Measurements from ENCODE around the genes ZNF518B, BOD1L1 and FAM200B.

- PRO-cap: no peak
Observed at GRCh38 chr4:10123250-10124029, 6.8 kb upstream of the WDR1 start.

DNA sequence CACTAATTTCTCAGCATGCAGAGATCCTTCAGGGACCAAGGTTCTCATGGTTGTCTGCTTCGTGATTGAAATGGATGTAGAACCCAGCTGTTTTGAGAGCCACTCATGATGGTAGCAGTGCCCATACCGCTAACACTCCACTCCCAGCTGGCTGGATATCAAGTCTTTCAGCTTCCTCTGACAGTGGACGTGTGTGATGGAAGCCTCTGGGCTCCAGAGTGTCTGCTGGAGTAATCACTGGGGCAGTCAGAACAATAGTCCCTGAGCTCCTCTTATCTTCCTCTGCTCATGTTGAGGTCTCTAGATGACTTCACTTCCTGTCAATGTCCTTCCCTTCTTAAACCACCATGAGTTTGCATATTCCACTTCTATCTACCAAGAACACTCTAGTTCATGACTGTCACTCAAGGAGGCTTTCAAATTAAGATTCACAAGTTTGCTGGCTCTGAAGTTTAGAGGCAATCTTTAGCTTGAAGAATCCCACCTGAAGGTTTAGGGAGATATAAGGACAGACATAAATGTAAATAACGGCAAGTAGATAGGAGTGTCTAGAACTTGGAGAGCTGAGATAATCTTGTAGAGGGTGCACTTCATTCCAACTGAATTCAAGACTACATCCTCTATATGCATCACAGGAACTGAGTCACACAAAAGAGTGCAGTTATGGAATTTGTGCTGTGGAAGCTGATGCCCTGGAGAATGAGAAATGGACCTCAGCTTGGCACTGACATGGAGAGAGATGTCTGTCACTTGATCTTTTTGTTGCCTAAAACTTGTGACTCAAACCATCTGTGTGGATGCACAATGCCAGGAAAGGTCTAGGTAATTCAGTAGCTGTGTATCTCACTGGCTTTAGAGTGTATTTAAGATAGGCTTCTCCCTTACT, 64.6 kb upstream of the WDR1 start:
- PRO-cap: no peak

DNA sequence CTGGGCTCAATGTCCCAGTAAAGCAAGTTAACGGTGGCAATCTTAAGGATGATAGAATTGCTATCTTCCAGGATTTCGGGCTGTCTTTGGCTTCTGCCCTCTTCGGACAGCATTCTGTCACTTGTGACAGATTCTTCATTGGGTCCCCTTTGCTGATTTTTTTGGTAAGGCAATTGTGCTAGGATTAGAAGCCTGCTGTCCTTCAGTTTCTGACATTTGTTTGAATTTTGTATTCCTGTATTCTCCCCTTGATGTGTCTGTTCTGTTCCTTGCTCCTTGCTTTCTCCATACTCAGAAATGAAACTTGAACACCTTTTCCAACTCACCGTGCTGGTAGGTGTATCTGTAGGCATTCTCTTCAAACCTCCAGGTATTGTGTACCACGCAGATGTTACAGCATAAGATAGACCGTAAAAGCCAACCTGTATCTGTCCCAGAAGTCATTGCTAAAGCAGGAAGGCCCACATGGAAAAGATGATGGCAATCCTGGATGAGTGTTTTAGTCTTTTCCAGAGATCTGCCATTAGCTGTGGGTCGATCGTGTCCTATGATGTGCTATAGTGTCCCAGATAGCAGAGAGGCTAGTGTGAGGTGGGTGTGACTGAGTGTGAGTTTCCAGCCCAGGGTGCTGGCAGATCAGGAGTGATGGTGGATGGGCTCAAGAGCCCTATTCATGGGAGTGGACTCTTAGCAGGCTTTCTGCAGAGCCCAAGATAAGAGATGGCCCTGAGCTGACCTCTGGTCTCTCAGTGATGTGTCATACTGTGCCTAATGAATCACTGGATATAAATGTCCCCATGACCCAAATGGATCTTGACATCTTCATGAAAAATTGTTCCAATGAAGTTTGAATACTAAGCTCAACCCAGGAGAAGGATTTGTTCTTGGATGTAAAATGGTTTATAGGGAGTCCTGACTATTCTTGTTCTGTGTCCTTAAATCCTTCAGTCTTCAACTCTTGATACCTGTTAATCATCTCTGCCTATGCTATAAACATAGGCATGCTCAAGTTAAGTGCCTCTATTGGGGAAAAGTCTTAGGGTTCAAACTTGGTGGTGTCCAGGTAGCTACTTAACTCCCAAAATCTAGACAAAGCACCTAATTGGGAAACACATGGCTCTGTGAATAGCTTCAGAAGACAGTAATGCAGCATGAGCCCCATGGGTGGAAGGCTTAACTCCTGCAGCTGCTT, 69.1 kb upstream of the WDR1 start:
- PRO-cap: no peak

GRCh38 chr4:10453798-10455257, 2.9 kb downstream of the ZNF518B start:
- PRO-cap: no peak

DNA sequence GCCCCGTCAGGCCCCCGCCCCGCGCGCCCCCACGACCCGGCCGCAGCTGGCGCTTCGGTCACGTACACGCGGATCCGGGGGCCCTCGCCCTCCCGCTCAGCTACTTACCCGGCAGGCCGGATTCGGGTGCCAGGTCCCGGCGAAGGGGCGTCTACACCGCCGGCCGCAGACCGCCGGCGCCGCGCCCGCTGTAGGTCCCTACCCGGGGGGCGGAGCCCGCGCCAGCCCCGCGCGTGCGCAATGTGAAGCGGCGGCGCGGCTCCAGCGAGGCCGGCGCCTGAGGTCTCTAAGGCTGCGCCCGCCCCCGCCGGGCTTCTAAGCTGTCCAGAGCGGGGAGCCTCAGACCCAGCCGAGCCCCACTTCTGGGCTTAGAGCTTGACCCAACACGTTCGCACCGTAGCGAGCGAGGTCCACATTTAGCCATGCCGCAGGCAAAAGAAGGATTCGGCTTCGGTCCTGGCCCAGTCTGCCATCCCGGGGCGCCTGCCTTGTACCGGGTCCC, at the start of gene ZNF518B:
ZNF518B (minus strand) TSS at position 218 of the 502 bp plus-strand sequence.
- PRO-cap: bidirectional peak, plus-strand start at position 240 of the sequence, minus-strand start at position 200 of the sequence

DNA sequence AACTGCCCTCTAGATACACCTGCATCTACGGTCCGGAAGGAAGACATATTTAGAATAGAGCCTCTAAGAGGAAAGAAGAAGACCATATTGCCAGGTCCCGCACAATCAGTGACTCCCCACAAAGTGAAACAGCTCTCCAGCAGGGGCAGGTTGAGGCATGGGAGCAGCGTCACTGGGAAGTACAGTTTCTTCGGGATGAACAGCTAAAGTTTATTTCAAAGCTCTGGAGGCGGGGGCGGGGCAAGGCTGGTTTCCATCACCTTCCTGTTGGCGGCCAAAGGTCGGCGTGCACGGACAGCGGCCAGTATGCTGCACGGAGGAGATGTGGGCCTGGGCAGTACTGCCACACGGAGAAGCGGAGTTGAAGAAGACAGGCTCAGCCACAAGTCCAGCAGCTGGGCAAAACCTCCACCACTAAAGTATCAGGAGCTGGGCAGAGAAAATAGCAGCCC, 914 bp upstream of the ZNF518B start:
- PRO-cap: no peak

DNA sequence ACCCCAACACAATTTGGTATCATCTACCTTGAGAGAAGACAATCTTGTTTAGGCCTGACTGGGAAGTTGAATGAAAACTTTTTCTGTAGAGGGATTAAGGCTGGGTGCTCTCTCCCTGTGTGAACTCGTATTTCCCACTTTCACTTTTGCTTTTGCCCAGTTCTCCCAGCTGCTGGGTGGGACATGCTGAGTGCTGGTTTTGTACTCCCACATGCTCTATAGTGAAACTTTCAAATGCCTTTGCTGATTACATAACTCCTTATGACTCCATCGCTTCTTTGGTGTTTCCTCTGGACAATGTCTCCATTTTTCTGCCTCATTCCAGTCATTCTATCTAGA, 100.6 kb downstream of the CLNK start:
- PRO-cap: no peak

DNA sequence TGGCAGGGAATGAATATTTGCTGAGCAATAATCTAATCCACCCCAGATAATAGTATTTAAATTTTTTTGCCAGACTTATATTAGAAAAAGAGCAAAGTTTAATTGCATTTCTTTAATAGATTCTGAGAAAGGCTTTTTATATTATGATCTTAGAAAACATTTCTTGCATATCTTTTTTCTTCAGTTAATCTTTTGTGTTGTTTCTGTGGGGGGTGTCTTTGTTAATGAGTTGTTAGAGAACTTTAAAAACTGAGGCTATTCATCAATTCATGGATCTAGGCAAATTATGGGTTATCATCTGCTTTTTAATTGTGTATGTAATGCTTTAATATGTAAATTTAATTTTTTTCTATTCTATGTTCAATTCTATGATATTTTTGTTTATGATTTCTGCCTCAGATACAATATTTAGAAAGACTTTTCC, 309.9 kb downstream of the HS3ST1 start:
- PRO-cap: no peak

GRCh38 chr4:13337119-13337481, 147.0 kb downstream of the RAB28 start:
- PRO-cap: no peak

- PRO-cap: no peak
Observed at GRCh38 chr4:13362816-13363237, 121.3 kb downstream of the RAB28 start.

DNA sequence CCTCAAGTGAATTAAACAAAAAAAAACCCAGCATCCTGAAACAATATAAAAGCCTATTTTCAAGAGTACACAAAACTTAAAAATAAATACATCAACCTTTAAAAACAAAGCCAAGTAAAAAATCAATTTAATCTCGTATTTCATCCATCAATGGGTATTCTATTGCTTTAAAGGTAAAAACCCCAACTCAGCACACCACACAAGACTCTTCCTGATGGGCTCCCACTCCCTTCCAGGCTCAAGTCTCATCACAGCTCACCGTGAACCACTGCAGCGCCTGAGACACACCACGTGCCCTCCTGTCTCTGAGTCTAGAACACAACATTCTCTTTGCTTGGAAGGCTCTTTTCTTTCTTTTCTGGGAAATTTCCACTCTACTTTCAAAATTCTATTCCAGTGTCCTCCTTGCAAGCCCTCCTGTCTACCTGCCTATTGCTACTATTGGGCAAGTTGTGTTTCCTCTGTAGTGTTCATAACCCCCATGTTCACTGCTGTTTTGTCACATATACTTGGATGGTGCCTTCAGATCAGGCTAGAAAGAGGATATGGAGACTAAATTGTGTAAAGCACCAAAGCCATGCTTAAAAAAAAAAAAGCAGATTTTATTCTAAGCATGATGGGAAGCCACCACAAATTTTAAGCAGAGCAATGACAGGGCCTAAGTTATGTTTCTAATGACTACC, 31.4 kb downstream of the BOD1L1 start:
- PRO-cap: no peak

GRCh38 chr4:13601021-13601473, 26.5 kb downstream of the BOD1L1 start:
- PRO-cap: no peak

DNA sequence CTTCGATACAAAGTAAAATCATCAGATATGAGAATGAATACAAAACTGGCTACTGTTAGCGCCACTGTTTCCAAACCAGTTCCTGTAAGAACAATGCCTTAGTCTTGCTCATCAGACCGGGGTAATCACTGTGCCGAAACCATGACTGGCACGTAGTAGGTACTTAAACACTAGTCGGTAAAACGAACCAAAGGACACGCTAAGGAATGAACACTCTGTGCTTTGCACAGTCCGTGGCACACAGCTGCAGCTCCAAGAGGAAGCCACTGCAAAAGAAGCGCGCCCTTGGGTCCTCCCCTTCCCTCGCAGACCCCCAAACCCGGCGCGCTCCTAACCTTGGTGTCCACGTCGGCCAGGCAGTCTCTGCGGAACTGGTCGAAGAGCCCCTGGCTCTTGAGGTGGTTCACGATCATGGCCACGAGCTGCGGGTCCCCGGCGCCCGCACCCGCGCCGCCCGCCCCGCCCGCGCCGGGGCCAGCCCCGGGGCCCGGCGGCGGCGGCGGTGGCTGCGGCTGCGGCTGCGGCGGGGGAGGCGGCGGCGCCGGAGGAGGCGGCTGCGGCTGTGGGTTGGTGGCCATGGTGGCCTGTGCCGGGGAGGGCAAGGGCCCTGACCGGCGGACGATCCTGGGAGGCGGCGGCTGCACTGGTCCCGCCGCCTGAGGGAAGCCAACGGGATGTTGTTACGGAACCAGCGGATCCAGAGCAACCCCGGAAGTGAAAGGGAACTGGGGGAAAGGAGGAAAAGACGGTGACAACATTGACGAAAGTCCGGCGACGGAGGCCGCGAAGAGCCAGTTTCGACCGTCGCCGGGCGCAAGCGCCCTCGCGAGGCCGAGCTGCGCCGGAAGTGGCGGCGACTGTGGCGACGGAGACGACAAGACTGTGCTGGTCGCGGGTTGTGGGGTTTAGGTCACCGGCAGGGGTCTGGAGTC, at the start of gene BOD1L1:
BOD1L1 (minus strand) TSS at position 716 of the 932 bp plus-strand sequence.
- PRO-cap: bidirectional peak, plus-strand start at position 844 of the sequence, minus-strand start at position 716 of the sequence

DNA sequence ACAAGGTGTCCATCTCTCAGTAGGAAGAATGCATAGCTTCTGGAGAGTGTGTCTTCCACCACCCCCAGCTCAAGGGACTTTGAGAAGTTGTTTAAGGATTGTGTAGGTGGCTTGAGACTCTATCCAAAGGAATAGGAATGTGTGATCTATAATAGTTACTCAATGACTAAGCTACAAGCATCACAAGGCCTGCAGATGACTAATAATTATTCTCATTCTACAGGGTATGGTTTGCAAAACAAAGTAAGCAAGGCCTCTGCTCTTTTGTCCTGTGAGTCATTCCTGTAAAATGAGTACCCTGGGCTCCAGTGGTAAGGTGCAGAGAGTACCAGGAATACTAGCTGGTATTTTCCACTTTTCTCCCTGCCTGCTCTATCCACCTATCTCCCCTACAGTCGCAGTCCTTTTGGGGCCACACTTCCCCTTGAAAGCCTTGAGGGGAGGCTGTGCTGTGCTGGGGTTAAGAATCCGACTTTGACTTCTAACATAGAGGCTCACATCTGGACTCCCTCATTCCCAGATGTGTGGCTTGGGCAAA, 279.9 kb upstream of the BOD1L1 start:
- PRO-cap: no peak

GRCh38 chr4:14771093-14771586, 231.1 kb upstream of the CPEB2 start:
- PRO-cap: no peak

DNA sequence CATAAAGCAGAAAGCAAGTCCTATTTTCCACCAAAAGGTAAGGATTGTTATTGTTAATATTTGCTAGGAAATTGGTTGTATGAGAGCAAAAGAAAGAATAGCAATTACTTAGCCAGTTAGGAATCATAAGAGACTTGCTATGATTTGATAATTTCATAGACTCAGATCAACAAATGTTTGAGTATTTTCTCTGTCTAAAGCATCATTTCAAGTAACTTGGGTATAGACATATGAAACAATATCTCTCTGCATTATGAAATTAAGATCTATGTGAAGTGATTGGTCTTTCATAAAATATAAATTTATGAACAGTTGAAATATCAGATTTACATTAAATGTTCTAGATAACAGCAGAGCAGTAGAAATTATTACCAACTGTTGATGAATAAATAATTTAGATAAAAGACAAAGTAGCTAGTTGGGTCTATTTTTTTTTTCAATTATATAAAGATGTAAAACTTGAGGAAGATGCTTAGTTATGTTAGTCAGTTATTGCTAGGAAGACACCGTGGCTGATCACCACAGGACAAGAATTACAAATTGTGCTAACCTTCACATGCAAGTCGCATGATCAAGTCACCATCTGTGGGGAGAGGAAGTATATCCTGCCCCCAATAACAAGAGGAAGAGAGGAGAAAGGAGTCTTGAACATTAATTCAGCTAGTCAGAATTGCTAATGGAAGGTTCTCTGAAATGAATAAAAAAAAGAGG, 52.1 kb downstream of the CPEB2 start:
- PRO-cap: no peak

DNA sequence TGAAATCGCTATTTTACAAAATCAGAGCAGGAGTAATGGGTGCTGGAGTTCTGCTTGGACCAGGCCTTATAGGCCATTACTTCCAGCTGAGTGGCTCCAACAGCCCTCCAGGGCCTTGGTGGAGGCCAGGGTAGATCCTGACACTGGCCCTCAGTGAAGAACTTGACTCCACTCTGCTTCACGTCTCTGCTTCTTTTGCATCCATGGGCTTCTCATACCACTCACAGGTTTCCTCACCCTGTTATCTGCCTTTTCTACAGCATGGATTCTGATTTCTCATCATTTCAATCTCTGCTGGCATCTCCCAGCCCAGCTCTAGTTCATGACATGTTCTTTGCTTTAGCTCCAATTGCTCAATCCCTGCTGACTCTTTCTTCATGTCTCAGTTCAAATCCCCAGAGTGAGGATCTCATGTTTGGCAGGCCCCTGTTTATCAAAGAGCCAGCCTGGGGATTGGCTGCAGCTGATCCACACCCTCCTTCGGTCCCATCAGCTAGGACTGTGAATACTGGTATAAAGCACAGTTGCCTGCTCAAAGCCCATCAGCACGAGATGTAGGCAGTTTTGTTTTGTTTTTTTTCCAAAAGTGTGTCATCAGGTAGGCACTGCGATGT, 14.5 kb upstream of the CC2D2A start:
- PRO-cap: no peak

DNA sequence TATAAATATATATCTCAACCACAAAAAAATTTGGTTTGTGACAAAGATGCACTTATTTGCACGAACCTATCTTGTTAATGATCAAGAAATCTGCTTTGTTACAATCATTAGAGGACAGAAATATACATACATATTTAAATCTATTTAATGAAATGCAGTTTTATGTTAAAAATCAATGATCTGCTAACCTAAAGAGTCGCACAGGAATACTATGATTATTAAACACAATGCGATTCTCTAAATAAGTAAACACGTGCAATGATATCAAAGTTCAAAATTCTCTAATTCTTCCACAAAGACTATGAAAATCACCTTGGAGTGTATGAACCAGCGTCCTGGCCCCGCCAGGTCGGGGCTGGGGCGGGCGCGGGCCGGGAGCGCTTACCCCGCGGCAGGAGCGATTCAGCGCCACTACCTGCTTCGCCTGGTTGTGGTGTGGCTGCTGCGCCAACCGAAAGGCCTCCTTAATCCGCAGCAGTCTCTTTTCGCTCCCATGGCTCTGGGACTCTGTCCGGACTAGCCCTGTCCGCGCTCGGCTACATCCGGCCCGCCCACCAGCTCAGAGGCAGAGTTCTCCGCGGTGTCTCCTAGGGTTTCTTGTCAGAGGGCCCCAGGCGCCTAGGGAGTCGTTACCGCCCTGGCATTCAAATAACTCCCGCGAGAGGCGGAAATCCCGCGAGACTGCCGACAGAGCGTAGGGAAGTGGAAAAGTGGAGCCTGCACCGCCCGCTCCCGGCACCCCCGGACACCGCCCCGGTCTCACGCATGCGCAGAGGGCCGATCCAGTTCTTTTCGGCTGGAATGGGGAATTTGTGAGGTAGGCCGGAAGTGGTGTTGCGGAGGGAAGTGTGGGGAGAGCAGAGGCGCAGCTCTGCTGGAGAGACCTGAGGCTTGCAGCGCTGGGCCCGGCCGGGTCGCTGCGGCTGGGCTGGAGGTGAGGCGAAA, at the start of gene FAM200B:
FAM200B (plus strand) TSS at position 860 of the 945 bp plus-strand sequence.
- PRO-cap: bidirectional peak, plus-strand start at position 839 of the sequence, minus-strand start at position 599 of the sequence

DNA sequence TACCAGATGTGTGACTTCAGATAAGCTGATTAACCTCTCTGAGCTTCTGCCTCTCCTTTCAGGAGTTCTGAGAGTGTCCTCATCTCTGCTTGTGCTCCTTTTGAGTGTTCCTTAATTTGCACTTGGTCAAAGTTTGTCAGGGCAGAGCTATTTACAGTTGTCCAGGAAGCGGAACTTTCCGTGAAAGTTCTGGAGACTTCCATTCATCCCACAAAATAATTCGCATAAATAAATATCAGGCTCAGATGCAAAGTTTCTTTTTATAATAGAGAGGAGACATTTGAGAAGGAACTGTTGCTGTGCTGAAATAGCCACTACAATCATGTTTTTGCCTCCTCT, 30.1 kb upstream of the PROM1 start:
- PRO-cap: no peak

GRCh38 chr4:16216214-16217509, 9.6 kb downstream of the TAPT1 start:
- PRO-cap: no peak